SK-N-SH (cell line): ENCODE measurements around a stretch of chr14.

- RRBS, result no CpG with 5 or more reads among the region's 1 CpG
CAGE:
- cytosol, long polyA plus RNA, result no peak
- long polyA plus RNA, result no peak
- nucleus, long polyA plus RNA, result no peak
Measured at GRCh38 chr14:74852989-74853498, 22.9 kb downstream of the PROX2 start.

DNA sequence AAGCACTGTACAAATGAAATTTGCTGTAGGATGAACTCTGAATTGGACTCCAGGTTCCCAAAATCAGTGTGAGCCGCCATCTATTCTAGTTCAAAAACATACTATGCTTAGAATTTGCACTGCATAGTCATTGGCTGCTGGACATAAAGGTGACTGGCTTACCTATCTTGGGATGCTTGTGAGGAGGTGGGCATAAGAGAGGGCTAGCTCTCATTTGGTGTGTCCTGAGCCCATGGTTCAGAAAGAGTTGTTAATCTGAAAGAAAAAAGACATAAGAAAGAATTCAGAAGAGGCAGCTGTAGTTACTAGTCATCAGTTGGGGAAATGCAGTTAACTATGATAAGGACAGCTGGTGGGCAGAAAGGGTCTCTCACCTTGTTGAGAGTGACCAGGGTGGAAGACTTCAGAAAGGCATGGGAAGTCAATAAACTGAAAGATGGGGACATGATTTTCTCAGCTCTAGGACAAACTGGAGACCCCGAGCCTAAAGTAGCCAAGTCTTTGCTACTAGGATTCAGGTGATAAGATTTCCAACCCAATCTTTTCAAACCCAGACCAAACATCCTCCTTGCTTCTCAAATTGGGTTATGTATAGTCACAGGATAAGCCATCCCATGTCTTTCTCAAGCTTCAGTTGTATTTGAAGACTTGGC, 3.0 kb downstream of the DLST start:
- RRBS, result no CpG with 5 or more reads among the region's 2 CpGs
CAGE:
- cytosol, long polyA plus RNA, result no peak
- long polyA plus RNA, result no peak
- nucleus, long polyA plus RNA, result no peak

DNA sequence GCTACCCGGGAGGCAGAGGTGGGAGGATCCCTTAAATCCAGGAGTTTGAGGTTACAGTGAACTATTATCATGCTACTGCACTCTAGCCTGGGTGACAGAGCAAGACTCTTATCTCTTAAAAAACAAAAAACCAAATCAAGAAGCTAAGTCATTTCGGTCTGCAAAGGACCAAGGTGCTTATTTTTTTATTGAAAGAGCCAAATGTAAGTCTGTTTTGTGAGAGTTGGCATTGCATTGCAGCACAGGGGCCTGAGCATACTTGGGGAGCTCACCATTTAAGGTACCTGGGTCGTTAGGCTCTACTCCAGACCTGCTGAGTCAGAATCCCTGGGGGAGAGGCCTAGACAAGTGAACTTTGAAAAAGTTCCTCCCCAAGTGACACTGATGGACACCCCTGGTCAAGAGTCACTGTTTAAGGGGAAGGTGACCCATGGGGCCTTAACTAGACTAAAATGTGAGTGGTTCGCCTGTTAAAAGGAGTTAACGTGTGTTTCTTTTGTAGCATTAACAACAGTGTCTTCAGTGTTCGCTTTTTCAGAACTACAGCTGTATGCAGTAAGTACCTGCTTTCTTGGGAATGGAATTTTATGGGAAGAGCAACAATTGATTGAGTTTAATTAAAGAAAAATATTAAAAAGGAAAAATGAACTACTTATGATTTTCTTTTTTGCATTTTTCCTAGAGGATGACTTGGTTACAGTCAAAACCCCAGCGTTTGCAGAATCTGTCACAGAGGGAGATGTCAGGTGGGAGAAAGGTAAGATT, 7.1 kb downstream of the DLST start:
- RRBS, result no CpG with 5 or more reads among the region's 7 CpGs
CAGE:
- cytosol, long polyA plus RNA, result no peak
- long polyA plus RNA, result no peak
- nucleus, long polyA plus RNA, result no peak

DNA sequence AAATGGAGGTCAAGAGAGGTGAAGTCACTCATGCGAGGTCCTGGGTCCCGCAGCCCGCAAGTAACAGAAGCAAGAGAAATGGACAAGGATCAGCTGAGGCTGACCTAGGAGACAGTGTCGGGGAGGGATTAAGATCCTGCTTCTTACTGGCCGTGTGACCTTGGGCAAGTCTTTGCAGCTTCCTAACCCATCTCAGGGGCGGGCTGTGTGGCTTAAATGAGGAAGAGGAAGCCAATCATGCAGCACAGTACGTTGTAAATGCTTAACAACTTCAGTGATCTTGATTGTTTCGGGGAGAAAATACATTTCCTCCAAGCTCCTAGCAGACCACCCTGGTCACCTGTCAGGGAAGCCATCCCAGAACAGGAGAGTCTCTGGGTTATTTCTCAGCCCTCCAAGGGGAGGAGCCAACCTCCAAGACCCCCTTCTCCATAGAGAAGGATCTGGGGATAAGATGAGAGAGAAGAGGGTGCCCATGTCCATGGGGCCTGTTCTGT, 7.2 kb upstream of the PGF start:
- RRBS, result no CpG with 5 or more reads among the region's 8 CpGs
CAGE:
- cytosol, long polyA plus RNA, result no peak
- long polyA plus RNA, result no peak
- nucleus, long polyA plus RNA, result no peak

GRCh38 chr14:74964991-74965709, 9.8 kb upstream of the PGF start:
- RRBS, result no CpG with 5 or more reads among the region's 5 CpGs
CAGE:
- cytosol, long polyA plus RNA, result no peak
- long polyA plus RNA, result no peak
- nucleus, long polyA plus RNA, result no peak

DNA sequence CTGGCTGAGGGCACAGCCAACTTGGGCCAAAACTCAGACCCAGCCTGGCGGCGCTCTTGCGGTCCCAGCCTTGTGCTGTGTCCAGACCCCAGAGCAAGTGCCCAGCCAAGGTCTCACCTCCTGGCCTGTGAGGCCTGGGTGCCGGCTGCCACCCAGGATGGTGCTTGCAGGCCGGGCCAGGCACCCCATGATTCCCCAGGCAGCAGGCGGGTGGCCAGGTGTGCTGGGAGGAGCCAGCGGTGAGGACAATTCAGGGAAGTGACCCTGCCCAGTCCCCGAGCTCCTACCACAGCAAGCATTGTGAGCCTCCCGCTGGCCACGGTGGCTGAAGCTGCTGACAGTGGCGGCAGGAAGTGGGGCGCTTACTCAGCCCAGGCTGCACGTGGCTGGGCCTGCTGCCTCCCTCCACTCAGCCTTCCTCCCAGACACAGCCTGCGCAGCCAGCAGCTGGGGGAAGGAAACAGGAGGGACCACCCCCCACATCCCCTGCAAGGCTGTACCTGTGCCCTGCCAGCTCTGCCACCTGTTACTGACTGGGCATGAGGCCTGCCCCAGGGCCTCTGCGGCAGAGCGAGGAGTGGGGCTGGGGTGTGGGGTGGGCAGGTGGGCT, 17.8 kb upstream of the PGF start:
- RRBS, result no CpG with 5 or more reads among the region's 16 CpGs
CAGE:
- cytosol, long polyA plus RNA, result no peak
- long polyA plus RNA, result no peak
- nucleus, long polyA plus RNA, result no peak

DNA sequence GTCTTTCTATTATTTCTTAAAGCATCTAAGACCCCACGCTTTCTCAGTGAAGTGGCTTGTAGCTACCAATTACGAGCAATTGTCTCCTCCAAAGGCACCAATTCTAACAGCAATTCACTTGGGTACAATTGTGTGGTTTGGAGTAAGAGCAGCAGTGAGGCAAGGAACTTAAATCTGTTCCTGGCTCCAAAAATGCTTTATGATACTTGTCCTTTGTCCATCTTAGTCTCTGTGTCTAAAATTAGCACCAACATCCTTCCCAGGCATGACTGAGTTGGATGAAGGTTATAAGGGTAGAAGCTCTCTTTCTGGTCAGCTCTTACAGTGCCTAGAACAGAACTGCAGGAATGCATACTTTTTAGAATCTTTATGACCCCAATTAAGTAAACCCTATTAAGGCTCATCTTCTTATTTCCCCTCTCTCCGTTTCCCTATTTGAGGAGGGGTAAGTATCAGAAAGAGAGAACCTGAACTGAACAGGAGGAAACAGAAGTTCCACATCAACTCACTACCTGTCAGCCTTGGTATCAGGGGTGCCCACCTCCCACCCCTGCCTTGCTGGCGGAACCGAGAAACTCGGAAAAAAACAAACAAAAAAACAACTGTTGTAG, 9.1 kb downstream of the EIF2B2 start:
- RRBS, result no CpG with 5 or more reads among the region's 6 CpGs
CAGE:
- cytosol, long polyA plus RNA, result no peak
- long polyA plus RNA, result no peak
- nucleus, long polyA plus RNA, result no peak

GRCh38 chr14:75014101-75014661, 11.5 kb downstream of the EIF2B2 start:
- RRBS, result no CpG with 5 or more reads among the region's 5 CpGs
CAGE:
- cytosol, long polyA plus RNA, result no peak
- long polyA plus RNA, result no peak
- nucleus, long polyA plus RNA, result no peak

- RRBS, result no CpG with 5 or more reads among the region's 8 CpGs
CAGE:
- cytosol, long polyA plus RNA, result no peak
- long polyA plus RNA, result no peak
- nucleus, long polyA plus RNA, result no peak
Measured at GRCh38 chr14:75124007-75124684, 2.7 kb downstream of the NEK9 start.

- RRBS, result no CpG with 5 or more reads among the region's 5 CpGs
CAGE:
- cytosol, long polyA plus RNA, result no peak
- long polyA plus RNA, result no peak
- nucleus, long polyA plus RNA, result no peak
Measured at GRCh38 chr14:75126013-75126434, 824 bp downstream of the NEK9 start.

GRCh38 chr14:75147277-75148159, 20.7 kb upstream of the NEK9 start:
- RRBS, result no CpG with 5 or more reads among the region's 18 CpGs
CAGE:
- cytosol, long polyA plus RNA, result no peak
- long polyA plus RNA, result no peak
- nucleus, long polyA plus RNA, result no peak

- RRBS, result no CpG with 5 or more reads among the region's 9 CpGs
CAGE:
- cytosol, long polyA plus RNA, result no peak
- long polyA plus RNA, result no peak
- nucleus, long polyA plus RNA, result no peak
Measured at GRCh38 chr14:75229977-75231018, 48.3 kb upstream of the FOS start.

- RRBS, result no CpG with 5 or more reads among the region's 7 CpGs
CAGE:
- cytosol, long polyA plus RNA, result no peak
- long polyA plus RNA, result no peak
- nucleus, long polyA plus RNA, result no peak
Measured at GRCh38 chr14:75234516-75234916, 44.1 kb upstream of the FOS start.

- RRBS, result no CpG with 5 or more reads among the region's 4 CpGs
CAGE:
- cytosol, long polyA plus RNA, result no peak
- long polyA plus RNA, result no peak
- nucleus, long polyA plus RNA, result no peak
Measured at GRCh38 chr14:75263839-75264457, 14.7 kb upstream of the FOS start.

DNA sequence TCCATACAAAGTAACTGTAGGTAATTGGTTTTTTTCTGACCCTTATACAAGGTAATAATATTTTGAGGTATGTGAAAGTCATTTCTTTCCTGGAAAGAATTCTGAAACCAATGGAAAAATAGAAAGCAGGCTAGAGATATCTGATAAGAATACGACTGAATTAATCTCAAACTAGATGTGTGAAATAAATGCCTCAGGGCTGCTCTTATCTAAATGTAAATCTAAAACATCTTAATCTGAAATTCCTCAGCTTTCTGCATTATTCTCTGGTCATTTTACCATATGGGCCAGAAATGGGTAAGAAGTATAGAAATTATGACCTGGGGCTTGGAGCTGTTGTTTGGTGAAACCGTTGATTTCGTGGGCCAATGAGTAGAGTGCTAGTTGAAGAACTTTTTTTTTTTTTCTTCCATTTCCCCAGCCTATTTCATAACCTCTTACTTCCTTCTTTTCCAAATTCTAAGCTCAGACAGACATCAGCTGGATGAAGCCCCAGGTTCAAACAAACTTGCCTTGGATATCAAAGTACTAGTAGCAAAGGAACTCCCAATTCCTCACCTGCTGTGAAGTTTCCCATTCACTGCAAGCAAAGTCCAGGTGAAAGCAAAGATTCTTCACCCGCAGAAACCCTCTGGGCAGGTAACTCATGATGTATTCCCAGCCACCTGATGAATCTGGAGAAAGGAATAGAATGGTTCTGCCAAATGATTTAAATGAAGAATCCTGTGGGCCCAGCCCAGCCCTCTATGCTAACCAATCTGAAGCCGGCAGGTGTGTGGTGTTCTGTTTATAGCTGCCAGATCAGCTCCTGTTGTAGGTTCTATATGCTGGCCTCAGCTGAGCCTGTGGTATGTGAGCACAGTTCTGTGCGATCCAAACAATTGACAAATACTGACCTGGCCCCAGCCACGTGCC, 9.7 kb upstream of the FOS start:
- RRBS, result no CpG with 5 or more reads among the region's 7 CpGs
CAGE:
- cytosol, long polyA plus RNA, result no peak
- long polyA plus RNA, result no peak
- nucleus, long polyA plus RNA, result no peak

GRCh38 chr14:75295483-75296543, 17.2 kb downstream of the FOS start:
- RRBS, result no CpG with 5 or more reads among the region's 24 CpGs
CAGE:
- cytosol, long polyA plus RNA, result no peak
- long polyA plus RNA, result no peak
- nucleus, long polyA plus RNA, result no peak

GRCh38 chr14:75334146-75334913, 55.7 kb downstream of the FOS start:
- RRBS, result no CpG with 5 or more reads among the region's 22 CpGs
CAGE:
- cytosol, long polyA plus RNA, result no peak
- long polyA plus RNA, result no peak
- nucleus, long polyA plus RNA, result no peak

DNA sequence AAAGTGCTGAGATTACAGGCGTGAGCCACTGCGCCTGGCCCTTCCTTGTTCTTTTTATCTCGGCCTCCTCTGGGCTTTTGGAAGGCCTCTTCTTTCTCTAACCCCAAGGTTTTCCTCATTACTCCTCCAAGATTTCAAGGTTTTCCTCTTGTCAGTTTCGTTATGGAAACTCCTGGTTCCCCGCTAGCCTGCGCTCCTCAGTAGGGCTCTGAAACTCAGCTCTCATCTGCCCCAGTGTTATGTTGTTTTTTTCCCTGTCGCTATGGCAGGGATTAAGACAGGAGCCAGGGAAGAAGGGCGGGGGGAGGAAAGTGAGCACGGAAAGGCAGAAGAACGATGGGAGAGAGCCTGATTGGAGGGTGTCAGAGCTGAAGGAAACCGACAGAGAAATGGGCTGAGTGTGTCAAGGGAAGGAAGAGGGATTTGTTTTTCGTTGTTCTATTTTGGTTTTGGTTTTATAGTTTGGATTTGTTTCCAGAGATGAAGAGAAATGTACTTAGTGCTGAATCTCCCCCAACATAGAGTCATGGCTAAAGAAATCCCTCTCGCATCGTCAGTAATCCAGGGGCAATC, 26.4 kb upstream of the JDP2 start:
- RRBS, result no CpG with 5 or more reads among the region's 14 CpGs
CAGE:
- cytosol, long polyA plus RNA, result no peak
- long polyA plus RNA, result no peak
- nucleus, long polyA plus RNA, result no peak

DNA sequence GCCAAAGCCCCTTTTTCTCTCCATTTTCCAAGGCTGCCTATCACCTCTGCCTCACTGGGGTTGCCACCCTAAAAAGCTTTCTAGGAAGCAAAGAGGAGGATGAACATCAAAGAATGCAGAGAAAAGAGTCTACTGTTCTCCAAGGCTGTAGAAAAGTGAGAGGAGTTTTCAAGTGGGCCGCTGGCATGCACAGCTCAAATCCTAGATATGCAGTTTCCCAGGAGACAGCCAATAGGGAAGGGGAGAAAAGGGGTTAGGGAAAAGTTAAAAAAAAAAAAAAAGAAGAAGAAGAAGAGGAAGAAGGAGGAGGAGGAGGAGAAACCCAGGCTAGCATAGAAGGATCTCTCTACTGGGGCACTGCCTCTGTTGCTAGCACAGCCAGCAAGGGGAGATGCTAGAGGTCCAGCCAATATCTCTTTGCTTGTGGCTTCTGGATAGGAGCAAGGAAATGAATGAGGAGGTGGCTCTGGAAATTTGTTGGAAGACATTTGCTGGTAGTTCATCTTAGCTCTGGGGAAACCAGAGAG, 737 bp downstream of the BATF start:
- RRBS, result no CpG with 5 or more reads among the region's 1 CpG
CAGE:
- cytosol, long polyA plus RNA, result no peak
- long polyA plus RNA, result no peak
- nucleus, long polyA plus RNA, result no peak

DNA sequence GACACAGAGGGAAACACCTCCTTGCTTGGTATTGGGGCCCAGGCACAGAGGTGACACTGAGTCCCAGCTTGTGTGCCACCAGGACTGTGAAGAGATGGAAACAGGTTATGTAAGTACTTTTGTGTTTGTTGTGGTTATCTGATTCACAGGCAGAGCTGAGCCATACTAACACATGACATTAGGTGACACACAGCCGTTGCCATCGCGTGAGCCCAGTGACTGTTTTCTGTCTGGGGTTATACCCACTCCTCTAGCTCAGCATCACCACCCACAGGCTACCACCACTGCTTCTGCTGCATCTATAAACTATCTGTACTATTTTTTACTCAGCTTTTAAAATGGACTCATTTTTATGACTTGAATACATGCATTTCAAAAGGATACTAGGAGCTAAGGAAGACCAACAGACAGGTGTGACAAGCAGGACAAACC, 12.0 kb upstream of the FLVCR2 start:
- RRBS, result no CpG with 5 or more reads among the region's 3 CpGs
CAGE:
- cytosol, long polyA plus RNA, result no peak
- long polyA plus RNA, result no peak
- nucleus, long polyA plus RNA, result no peak